Heart right ventricle (tissue), 2 donors: Measurements from ENCODE around the genes ARL8B, EDEM1 and LMCD1.

GRCh38 chr3:536817-537219 lies 340.3 kb downstream of the CHL1 start:
- PRO-cap, 2 experiments = no peak in any of the 2 experiments

DNA sequence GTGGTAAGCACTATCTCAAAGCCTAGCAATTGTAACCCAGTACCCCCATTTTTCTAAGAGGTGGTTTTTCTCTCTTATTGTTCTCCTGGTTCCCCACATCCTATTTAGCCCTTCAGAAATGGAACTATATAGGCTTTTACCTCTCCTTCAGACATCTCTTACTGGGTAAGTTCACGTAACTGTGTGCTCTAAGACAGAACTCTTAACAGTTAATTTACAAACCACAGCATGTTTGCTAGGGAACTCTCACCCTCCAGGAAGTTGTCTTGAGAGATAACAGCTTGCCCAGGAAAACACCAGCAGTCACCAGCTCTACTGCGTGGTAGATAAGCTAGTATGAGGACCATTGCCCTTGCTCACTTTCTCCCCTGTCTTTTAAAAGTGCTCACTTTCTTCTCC lies 12.4 kb upstream of the CRBN start:
- PRO-cap, 2 experiments = no peak in any of the 2 experiments

DNA sequence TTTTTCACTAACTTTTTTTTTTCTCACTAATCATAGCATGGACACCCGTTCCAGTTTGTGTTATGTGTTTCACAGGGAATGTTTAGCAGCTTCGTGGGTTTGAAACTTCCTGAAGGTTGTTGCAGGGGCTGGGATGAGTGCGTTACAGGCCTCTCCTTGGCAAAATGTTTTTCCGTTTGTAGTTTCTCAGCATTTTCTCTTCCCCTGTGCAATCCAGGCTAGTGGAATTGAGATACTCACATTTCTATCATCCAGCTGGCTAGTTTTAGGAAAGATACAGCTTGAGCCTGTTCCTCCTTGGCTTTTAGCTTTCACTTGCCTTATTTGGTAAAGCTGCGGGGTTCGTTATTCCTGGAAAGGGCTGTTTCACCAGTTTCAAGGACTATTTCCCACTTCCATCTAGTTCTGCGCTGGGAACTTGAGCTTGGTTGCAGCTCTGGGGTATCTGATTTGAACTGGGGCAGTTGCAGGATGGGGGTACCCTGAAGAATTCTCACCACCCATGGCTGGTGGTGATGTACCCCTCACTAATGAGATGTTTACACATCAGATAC lies 90.3 kb downstream of the ITPR1 start:
- PRO-cap, 2 experiments = peak in 1 of 2 experiments; most common plus-strand start position 402 of the sequence (in 1); most common minus-strand start position 238 of the sequence (in 1)

DNA sequence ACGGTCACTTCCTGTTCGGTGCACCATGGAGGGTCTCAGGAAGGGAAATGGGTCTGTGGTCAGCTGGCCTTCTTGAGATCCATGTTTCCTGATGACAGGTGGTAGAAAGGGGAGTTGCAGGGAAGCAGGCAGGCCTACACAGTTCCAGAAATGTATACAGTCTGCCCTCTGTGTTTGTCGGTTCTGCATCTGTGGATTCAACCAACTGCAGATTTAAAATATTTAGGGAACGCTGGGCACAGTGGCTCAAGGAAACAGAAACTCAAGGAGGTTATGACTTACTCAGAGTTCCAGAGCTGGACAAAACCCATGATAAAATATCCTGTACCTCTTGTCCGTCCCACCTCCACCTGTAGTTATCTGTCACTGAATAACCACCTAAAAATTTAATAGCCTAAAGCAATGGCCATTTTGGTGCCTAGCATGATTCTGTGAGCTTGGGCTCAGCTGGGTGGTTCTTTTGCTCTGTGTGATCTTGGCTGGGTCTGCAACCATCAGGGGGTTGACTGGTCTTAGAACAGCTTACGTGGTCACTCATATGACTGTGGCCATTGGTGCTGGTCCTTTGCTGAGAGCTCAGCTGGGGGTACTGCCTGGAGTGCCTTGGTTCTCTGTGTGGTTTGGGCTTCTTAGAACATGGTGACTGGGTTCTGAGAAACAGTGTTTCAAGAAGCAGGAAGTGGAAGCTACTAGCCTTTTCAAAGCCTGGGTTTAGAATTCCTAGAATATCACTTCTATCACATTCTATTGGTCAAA lies 239.8 kb upstream of the BHLHE40 start:
- PRO-cap, 2 experiments = no peak in any of the 2 experiments

DNA sequence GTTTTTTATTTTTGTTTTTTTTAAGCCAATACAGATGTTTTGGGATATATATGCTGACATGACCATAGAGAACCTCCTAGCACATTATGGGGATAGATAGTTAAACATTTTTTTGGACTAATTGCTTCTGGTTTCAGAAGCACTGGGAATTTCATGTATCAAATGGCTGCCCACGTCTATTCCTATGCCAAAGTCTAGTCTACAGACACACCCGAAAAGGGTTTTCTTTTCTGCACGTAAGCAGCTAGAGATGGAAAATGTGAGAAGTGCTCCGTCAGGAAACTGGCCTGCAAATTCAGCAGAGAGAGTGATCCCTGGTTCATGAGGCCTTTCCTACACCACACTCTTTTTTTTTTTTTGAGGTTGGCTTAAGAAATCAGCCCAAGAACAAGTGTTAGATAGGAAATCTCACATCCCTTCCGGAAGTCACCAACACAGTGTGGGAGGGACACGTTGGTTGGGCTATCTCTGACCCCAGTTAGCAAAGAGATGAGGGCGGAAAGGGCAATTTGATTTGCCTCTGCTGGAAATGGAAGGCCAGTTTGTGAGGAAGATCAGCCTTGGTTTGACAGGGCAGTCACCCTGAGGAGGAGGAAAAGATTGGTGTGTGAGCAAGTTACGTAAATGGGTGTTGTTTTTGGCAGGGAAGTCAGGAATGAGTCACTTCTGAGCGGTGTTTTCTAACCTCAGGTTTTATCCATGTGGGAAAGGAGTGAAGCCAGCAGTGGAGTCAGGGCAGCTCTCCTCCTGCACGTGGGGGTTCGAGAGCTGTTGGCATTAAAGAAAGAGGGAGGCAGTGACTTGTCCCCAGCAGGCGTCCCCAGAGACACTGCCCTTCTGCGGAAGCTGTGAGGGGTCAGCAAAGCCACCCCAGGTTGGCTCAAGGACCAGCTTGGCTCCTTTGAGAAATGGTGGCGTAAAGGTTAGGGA lies 237.8 kb upstream of the BHLHE40 start:
- PRO-cap, 2 experiments = peak in 2 of 2 experiments; most common plus-strand start position 707 of the sequence (in 2); most common minus-strand start position 567 of the sequence (in 2)

GRCh38 chr3:4751707-4752102 lies 227.5 kb upstream of the BHLHE40 start:
- PRO-cap, 2 experiments = peak in 1 of 2 experiments; most common plus-strand start chr3:4751799 (in 1)

- PRO-cap, 2 experiments = peak in 2 of 2 experiments; most common plus-strand start chr3:4826581 (in 2); most common minus-strand start chr3:4825993 (in 1)
These were observed 153.3 kb upstream of the BHLHE40 start for GRCh38 chr3:4825520-4826666.

DNA sequence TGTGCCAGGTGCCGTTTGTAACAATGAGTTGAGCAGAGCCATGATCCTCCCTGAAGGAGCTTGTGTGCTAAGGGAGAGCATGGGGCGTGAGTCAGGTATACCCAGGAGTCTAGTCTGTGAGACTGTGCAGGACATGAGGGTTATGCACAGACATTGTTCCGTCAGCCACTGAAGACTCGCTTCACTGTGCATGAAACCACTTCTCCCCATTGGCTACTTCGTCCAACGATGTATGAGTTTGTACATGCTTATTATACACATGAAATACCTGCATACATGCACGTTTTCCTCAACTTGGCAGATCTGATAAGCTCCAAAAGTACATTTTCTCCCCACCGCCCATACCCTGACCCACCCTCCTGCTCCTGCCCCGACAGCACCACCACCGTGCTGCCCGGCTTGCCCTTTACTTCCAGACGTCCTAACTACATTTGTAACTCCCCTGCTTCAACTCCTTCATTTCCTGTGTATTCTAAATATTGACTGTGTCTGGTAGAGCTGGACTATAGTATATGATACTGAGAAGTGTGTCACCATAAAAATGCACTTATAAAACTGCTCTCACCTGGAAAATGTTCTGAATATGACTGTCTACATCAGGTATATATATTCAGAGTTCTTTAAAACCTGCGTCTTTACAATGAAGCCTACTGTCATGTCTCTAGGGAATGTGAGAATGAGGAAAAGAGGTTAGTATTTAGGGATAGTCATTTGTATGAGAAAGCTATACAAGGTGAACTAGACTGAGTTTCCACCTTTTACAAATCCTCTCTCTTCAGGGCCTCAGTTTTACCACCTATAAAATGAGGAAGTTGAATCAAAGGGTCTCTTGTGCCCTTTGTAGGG lies 152.2 kb upstream of the BHLHE40 start:
- PRO-cap, 2 experiments = no peak in any of the 2 experiments

GRCh38 chr3:5016438-5016879 lies 37.2 kb downstream of the BHLHE40 start:
- PRO-cap, 2 experiments = peak in 1 of 2 experiments; most common plus-strand start chr3:5016781 (in 1); most common minus-strand start chr3:5016650 (in 1)

GRCh38 chr3:5095858-5096428 lies 26.1 kb upstream of the ARL8B start:
- PRO-cap, 2 experiments = no peak in any of the 2 experiments

GRCh38 chr3:5121871-5122739 lies at the start of gene ARL8B:
ARL8B (plus strand) TSS chr3:5122292.
- PRO-cap, 2 experiments = peak in 2 of 2 experiments; most common plus-strand start chr3:5122292 (in 2)

GRCh38 chr3:5181060-5182425 lies 6.0 kb upstream of the EDEM1 start:
- PRO-cap, 2 experiments = no peak in any of the 2 experiments

GRCh38 chr3:5187042-5187985 lies at the start of gene EDEM1:
EDEM1 (plus strand) TSS chr3:5187707.
- PRO-cap, 2 experiments = peak in 2 of 2 experiments; most common plus-strand start chr3:5187707 (in 1); most common minus-strand start chr3:5187338 (in 2)

- PRO-cap, 2 experiments = no peak in any of the 2 experiments
These were observed 17.4 kb downstream of the EDEM1 start for GRCh38 chr3:5204792-5205456.

DNA sequence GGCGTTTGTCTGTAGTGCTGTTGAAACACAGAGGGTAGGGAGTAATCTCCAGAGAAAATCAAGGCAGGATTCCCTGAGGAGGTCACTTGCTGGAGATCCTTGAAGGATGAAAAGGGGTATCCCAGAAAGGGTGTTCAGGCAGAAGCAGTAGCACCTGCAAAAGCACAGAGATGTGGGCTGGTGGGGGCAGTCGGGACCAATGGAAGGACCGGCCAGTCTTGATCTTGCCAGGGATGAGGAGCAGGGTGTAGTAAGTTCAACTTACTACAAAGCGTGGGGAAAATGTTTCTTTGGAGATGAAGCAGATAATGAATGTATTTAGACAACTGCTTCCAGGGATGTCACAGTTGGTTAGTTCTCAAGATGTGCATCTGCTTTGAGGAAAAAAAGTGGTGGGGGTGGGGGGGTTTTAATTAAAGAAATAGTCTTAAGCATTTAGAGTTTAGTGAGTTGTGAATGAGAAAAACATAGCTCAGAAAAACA lies 27.4 kb downstream of the EDEM1 start:
- PRO-cap, 2 experiments = no peak in any of the 2 experiments

DNA sequence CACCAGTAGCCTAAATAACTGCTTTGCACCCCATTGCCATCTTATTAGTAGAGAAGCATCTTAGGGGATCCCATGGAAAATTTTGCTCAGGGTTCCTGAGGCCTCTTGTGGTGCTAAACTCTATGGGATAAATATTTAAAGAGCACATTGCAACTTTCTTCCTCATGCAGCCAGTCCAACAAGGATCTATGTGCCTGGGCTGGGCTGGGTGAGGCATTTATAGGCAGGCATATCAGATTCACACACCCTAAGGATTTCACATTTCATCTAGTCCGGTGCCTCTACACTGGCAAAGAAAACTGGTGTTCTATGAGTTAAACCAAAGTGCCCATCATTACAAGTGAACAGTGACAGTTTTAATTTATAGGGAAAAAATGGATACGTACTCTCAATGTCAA lies 512.3 kb downstream of the EDEM1 start:
- PRO-cap, 2 experiments = no peak in any of the 2 experiments

DNA sequence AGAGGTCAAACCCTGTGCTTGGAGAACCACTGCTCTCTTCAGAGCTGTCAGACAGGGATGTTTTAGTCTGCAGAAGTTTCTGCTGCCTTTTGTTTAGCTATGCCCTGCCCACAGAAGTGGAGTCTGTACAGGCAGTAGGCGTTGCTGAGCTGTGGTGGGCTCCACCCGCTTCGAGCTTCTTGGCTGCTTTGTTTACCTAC lies 756.5 kb downstream of the EDEM1 start:
- PRO-cap, 2 experiments = no peak in any of the 2 experiments

DNA sequence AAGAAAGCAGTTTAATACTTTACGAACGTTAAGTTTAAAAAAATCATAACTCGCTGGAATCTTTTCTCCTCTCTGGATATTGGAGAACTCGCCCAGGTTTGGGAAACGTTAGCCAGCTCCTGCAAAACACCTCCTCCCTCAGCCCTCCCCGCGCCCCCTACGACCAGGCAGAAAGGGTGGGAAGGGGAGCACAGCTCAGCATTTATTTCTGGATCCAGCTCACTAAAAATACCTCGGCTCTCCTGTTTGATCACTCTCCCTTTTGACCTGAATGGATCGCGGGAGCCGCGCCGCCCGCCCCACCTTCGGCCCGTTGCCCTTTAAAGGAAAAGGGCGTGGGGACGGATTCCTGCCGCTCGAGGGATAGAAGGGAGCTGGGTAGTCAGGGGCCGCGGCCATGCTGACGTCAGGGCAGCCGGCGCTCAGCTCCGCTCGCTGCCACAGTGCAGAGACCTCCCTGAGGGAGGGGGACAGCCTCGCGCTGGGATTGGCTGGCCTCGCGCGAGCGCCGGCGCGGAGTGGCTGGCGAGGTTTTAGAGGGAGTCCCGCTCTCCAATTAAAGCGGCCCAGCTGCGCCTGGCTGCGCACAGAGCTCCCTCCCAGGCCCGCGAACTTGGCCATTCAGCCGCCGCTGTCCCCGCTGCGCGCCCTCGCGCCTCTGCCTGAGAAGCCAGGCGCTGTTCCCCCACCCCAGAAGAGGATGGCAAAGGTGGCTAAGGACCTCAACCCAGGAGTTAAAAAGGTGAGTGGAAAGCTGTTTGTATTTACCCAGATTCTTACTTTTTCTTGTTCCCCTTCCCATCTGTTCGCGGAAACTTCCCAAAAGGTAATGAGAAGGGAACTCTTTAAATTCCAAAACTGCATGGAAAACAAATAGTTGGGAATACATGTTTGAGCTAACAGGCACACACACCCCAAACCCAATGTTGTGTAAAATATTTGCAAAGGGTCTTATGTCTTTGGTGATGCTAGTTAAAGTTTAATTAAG lies at the start of gene LMCD1:
Gene LMCD1 (plus strand): TSS at position 585 of the 988 bp plus-strand sequence.
- PRO-cap, 2 experiments = peak in 2 of 2 experiments; most common plus-strand start position 587 of the sequence (in 1); most common minus-strand start position 322 of the sequence (in 2)

GRCh38 chr3:8554669-8555694 lies 53.4 kb downstream of the LMCD1 start:
- PRO-cap, 2 experiments = no peak in any of the 2 experiments

GRCh38 chr3:8960199-8960440 lies 3.2 kb downstream of the RAD18 start:
- PRO-cap, 2 experiments = no peak in any of the 2 experiments